Omental fat pad (tissue), 4 donors: ENCODE measurements around a stretch of chr7.

DNA sequence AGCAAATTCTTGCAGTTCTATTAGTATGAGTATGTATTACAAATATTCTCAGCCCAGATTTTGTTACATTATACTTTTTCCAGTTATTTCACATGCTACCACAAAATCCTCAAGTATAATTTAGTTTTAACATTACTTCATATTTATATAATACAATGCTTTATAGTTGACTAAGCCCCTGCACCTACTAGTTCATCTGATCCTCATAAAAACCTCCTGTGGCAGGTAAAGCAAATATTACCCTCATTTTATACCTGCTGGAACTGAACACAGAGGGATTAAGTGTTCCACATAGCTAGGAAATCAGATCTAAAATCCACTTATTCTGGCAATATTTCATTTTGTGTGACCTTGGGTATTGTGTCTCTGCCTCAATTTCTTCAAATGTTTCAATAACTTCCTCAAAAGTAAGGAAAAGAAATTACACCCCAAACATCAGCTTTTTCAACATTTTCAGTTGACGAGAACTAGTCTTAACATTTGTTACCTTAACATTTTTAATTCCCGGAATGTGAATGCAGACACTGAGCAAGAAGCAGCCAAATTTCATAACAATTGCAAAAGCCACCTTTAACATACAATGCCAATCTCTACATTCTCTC is 279.7 kb upstream of the MKLN1 start:
- PRO-cap: no peak
- RAMPAGE, long total RNA, 4 experiments: no peak in any of the 4 experiments

GRCh38 chr7:131059457-131060532 is 267.9 kb upstream of the MKLN1 start:
- PRO-cap: no peak
- RAMPAGE, long total RNA, 4 experiments: no peak in any of the 4 experiments

DNA sequence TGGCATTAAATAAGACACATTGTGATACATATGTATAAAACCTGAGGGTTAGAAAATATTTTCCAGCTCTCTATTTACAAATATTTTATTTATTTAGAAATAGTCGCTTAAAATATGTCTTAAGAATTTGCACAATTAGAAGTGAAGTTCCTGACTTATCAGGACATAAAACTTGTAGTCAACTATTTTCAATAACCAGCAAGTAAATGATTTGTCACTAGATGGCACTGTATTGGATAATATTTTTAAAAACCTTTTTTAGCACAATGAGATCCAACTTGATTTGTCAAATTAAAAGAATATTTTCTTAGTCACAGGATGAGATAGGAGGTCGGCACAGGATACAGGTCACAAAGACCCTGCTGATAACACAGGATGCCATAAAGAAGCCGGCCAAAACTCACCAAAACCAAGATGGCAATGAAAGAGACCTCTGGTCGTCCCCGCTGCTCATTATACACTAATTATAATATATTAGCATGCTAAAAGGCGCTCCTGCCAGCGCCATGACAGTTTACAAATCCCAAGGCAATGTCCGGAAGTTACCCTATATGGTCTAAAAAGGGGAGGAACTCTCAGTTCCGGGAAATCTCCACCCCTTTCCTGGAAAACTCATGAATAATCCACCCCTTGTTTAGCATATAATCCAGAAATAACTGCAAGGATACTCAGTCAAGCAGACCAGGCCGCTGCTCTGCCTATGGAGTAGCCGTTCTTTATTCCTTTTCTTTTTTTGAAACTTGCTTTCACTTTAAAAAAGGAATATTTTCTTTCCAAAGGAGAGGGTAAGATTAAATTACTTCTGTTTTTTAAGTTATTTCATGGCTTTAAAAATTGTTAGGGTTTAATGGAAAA is 255.8 kb upstream of the MKLN1 start:
- PRO-cap: no peak
- RAMPAGE, long total RNA, 4 experiments: no peak in any of the 4 experiments

GRCh38 chr7:131098619-131099240 is 228.9 kb upstream of the MKLN1 start:
- PRO-cap: no peak
- RAMPAGE, long total RNA, 4 experiments: no peak in any of the 4 experiments

DNA sequence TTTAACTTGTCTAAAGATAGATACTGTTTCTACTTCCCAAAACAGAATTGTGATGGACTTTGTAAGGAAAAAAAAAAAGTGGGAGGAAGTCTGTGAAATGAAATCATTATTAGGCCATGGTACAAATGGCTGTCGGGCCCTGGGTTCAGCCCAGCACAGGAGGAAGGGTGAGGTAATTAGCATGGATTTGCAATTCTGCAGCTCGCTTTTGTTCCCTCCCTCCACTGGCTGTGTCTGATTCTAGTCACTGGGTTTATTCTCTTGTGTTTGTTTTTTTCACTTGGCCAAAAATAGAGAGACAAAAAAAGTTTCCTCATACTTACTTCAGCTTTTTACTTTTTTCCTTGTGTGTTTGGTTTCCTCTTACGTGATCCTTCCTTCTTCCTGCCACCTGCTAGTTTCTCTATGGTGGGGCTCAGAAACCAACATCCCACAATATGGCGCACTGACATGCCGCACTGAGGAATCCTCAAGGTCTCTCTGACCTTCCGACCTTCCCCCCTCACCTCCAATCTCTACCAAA is 108.1 kb upstream of the MKLN1 start:
- PRO-cap: no peak
- RAMPAGE, long total RNA, 4 experiments: no peak in any of the 4 experiments

- PRO-cap: no peak
- RAMPAGE, long total RNA, 4 experiments: no peak in any of the 4 experiments
Observed at GRCh38 chr7:131511999-131512672, 44.3 kb downstream of the PODXL start.

DNA sequence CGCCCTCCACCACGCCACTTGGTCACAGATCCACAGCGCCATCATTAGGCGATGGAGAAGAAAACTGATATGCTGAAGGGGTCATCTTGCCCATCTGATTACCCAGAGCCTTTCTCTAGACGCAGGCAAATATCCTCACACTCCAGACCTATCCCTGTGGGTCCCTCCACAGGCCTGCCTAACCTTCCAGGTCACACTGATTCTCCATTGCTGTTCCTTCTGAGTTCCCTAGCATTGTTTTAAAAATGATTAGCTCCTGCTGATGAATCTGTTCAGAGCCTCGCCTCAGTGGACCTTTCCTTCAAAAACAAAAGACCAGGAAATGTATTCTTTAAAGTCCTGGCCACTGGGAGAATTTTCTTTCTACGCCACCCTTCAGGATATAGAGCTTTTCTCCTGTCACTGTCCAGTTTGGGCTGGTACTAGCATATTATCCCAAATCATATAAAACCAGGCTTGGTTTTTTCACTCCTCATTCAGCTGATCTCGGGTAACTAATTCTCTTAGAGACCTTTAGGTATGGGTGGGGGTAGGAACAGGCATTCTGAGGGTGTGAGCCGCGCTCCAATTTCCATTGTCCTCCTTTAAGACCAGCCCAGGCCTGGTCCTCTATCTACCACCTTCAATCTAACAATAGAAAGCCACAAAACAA is 37.5 kb downstream of the PODXL start:
- PRO-cap: no peak
- RAMPAGE, long total RNA, 4 experiments: no peak in any of the 4 experiments

DNA sequence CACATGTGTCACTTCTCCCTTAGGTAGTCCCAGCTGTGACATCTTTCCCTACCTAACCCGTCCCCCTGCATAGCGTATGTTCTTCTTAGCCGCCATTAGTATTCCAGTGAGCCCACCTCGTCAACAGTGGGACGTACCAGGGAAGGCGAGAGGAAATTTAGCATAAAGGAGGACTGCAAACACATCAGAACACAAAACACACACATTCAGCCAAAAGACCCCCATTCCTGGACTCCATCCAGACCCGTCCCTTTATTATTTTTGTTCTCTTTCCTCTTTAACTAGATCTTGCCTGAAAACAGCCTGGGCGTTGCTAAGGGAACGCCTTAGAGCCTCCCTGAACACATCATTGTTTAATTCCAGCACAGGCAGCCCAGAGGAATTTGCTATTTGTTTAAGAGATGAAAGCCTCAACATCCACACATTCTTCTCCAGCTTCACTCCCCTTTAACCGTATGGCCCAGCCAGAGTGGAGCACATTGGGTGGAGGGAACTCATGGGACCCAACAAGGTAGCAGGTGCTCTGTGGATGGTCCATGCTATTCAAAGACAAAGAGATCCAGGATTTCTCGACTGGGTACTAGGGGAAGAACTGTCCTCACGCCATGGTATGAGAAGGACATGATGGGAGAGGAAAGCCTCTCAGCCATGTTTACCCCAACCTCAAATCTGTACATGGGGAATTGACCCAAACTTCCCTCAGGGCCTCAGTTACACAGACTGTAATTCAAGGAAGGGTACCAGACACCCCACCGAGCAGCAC is 44.2 kb upstream of the PODXL start:
- PRO-cap: no peak
- RAMPAGE, long total RNA, 4 experiments: no peak in any of the 4 experiments

GRCh38 chr7:131605187-131606521 is 49.2 kb upstream of the PODXL start:
- PRO-cap: no peak
- RAMPAGE, long total RNA, 4 experiments: no peak in any of the 4 experiments

GRCh38 chr7:131723917-131724567 is 167.6 kb upstream of the PODXL start:
- PRO-cap: no peak
- RAMPAGE, long total RNA, 4 experiments: no peak in any of the 4 experiments

DNA sequence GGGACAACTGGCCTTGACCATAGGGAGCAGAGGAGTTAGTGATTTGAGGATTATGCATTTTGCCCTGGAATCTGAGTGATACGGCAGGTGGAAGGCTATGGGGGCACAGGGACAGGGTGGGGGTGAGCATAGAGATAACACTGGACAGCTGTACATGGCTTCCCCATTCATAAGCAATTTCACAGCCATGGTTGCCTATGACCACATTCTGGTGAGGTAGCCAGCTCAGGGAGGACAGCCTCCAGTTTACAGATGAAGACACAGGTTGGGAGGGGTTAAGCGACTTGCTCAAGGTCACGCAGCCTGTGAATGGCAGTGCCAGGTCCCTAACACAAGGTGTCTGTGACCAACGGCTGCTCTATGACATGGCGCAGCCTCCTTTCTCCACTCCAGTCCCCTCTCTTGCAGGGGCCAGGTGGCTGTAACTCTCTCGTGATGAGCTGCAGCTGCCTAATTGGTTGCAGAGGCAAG is 319.5 kb downstream of the PLXNA4 start:
- PRO-cap: no peak
- RAMPAGE, long total RNA, 4 experiments: start-site peak on the minus strand in 1 of 4 experiments, centred at position 236 of the sequence, 5 reads per replicate

GRCh38 chr7:132376368-132376892 is 199.8 kb downstream of the PLXNA4 start:
- PRO-cap: no peak
- RAMPAGE, long total RNA, 4 experiments: no peak in any of the 4 experiments

DNA sequence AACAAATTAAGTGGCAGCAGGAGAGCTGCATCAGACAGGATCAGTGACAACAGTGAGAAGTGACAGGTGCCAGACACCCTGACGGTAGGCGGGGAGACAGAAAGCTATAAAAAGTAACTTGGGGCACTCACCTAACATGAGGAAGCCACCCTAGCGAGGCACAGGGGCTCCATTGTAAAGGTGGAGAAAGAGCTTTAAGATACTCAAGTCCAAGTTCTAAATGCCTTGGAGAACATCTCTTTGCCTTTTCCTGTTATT is 174.1 kb downstream of the PLXNA4 start:
- PRO-cap: no peak
- RAMPAGE, long total RNA, 4 experiments: no peak in any of the 4 experiments

DNA sequence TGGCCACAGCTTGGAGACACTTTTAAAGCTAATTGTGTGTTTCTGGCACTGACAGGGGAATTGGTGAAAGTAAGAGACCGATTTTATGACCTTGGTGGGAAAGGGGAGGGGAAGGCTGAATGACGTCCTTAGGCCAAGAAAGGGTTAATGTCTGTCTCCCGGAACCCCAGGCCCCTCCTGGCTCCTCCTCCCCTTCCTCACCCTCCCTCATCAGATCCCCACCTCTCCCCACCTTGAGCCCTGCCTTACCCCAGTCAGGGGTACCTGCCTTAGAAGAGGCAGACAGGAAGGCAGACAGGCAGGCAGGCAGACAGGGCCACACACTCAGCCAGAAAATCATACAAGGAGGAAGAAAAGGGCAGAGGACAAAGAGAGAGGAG is 151.0 kb downstream of the PLXNA4 start:
- PRO-cap: no peak
- RAMPAGE, long total RNA, 4 experiments: no peak in any of the 4 experiments

DNA sequence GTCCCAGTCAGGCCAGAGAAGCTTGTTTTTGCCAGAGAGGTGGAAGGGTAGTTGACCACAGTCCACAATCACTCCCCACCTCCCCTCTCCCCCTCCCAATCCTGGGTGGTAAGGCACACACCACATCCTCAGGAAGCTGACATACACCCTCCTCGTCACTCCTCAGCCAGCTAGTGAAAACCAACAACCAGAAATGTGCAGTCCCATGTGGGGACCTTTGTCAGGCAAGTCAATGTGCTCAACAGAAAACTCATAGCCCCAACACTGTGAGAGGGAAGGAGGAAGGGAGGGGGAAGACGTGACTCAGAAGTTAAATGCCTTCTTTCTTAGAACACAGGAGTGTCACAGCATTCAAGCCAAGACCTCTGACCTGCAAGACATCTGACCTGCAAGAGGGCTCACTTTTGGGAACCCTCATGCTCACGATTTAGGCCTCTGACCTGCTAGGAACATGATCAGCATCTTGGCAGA is 145.0 kb downstream of the PLXNA4 start:
- PRO-cap: no peak
- RAMPAGE, long total RNA, 4 experiments: no peak in any of the 4 experiments

DNA sequence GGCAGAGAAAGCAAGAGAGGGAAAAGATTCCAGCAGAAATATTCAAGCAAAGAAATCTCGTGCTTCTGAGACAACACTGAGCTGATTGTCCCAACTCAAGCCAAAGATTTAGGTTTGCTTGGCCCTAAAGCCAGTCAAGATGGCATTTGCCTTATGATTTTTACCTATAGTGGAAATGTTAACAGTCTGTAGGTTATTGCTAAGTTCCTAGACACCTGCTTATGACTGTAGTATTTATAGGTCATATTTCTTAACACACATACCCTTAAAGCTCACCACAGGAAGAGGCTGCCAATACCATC is 90.8 kb downstream of the PLXNA4 start:
- PRO-cap: no peak
- RAMPAGE, long total RNA, 4 experiments: no peak in any of the 4 experiments

- PRO-cap: no peak
- RAMPAGE, long total RNA, 4 experiments: no peak in any of the 4 experiments
Observed at GRCh38 chr7:132486171-132486695, 90.0 kb downstream of the PLXNA4 start.

DNA sequence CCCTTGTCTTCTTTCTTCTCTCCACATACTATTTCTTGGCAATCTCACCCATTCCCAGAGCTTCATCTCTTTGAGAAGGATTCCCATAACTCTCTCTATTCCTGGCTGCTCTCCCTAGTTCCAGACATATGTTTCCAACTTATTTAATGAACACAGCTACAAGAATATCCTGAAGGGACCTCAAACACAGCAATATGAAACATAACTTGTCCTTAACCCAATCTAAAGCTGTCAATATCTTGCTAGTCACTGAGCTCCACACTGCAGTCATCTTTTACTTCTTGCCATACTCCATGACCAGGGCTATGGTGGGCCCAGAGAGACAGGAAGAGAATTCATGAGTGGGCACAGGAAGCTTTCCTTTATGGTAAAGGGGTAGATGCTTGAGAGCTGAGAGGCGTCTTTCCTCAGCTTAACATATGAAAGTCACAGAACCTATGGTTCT is 152.4 kb downstream of the CHCHD3 start:
- PRO-cap: no peak
- RAMPAGE, long total RNA, 4 experiments: no peak in any of the 4 experiments

GRCh38 chr7:133053264-133053865 is 28.5 kb downstream of the CHCHD3 start:
- PRO-cap: no peak
- RAMPAGE, long total RNA, 4 experiments: no peak in any of the 4 experiments

DNA sequence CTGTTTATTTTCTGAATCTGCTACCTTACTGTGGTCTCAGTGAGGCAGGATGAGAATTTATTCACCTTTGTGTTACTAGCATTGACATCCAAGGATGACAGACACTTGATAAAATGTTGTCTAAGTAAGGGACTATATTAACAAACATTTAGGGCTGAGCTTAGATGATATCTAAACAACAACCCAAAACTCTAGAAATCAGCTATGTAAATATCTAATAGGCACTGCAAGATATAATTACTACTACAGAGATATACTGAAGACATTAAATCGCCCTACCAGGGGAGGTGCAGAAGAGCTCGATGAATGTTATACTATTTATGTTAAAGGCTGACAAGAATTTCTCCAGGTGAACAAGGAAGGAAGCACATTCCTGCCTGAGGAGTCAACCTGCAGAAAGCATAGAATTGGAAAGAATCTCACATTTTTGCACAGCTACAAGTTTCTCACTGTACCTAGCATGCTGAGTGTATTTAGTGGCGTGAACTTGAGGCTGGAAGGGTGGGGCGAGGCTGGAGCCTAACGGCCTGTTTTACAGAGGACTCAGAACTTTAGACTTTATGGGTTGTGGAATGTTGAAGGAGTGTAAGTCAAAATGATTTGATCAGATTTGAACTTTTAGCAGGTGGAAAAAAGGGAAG is 373.7 kb upstream of the LRGUK start:
- PRO-cap: no peak
- RAMPAGE, long total RNA, 4 experiments: no peak in any of the 4 experiments